Metastatic Liver Carcinoma in the Lung (tissue), 2 donors: ENCODE measurements around a stretch of chr11.

DNA sequence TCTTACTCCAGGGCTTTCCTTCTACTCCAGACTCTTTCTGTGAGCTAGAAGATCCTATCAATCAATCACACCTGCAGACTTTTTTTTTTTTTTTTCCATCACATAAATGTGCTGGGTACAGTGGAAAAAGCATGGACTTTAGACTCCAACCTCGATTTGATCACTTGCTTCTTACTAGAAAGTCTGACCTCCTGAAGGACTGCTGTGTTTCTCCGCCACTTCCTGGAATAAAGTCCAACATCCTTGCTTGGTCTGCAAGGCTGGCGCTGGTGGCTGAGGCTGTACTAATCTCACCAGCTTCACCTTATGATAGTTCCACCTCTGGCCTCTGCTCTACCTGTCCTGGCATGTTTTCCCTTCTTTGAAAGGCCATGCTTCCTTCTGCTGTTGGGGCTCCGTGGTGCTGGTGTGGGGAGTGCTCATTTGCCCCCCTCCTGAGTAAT lies 60.9 kb upstream of the SESN3 start:
- PRO-cap, 2 experiments: no peak in any of the 2 experiments

GRCh38 chr11:95682693-95683025 lies 106.9 kb downstream of the FAM76B start:
- PRO-cap, 2 experiments: no peak in any of the 2 experiments

DNA sequence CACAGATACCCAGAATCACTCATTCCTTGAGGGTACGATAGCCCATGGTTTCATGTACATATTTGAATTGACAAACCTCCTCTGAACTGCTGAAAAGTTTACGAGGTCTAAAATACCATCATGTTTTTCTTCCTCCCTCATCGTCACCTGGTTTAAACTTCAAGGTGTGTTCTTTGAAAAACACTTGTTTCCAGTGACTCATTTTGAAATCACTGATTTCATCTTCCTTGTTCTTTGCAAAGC lies 100.8 kb downstream of the FAM76B start:
- PRO-cap, 2 experiments: no peak in any of the 2 experiments

- PRO-cap, 2 experiments: no peak in any of the 2 experiments
Observed at GRCh38 chr11:95700428-95700855, 89.1 kb downstream of the FAM76B start.

DNA sequence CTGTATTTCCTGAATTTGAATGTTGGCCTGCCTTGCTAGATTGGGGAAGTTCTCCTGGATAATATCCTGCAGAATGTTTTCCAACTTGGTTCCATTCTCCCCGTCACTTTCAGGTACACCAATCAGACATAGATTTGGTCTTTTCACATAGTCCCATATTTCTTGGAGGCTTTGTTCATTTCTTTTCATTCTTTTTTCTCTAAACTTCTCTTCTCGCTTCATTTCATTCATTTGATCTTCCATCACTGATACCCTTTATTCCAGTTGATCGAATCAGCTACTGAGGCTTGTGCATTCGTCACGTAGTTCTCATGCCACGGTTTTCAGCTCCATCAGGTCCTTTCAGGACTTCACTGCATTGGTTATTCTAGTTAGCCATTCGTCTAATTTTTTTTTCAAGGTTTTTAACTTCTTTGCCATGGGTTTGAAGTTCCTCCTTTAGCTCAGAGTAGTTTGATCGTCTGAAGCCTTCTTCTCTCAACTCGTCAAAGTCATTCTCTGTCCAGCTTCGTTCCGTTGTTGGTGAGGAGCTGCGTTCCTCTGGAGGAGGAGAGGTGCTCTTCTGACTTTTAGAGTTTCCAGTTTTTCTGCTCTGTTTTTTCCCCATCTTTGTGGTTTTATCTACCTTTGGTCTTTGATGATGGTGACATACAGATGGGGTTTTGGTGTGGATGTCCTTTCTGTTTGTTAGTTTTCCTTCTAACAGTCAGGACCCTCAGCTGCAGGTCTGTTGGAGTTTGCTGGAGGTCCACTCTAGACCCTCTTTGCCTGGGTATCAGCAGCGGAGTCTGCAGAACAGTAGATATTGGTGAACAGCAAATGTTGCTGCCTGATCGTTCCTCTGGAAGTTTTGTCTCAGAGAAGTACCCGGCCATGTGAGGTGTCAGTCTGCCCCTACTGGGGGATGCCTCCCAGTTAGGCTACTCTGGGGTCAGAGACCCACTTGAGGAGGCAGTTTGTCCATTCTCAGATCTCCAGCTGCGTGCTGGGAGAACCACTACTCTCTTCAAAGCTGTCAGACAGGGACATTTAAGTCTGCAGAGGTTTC lies 48.5 kb downstream of the MTMR2 start:
- PRO-cap, 2 experiments: no peak in any of the 2 experiments

DNA sequence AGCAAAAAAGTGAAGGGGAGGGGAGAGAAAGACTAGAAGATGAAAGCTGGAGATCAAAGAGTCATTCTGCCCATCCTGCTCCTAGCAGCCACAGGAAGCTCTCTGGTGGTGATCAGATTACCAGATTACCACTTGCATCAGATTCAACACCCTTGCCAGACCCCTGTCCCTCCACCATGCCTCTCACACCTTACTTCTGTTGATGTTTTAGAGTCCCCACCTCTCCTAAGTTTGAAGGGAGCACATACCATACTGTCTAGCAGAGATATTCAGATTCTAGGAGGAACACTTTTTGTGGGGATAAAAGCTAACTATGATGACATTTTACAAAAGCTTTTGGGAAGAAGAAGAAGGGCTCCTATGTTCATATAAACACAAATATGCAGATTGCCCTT lies 92.4 kb upstream of the MTMR2 start:
- PRO-cap, 2 experiments: no peak in any of the 2 experiments

DNA sequence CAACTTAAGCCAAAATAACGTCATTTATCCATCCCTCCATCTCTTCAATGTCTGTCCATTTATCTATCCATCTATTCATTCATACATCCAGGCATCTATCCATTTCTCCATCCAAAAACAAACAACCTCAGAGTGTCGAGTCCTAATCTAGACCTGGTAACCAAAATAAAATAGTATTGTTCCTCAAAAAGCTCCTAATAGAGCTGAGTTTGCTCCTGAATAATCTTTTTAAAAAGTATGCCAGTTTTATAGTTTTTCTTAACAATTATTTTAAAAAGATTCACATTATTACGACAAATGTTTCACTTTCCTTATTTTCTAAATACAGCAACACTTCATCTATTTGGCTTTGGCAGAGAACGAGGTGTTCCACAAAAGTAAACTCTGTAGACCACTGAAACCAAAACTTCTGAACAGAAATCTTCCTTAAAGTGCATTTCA lies 133.5 kb upstream of the MTMR2 start:
- PRO-cap, 2 experiments: no peak in any of the 2 experiments

GRCh38 chr11:96182092-96182605 lies 160.8 kb downstream of the MAML2 start:
- PRO-cap, 2 experiments: no peak in any of the 2 experiments

- PRO-cap, 2 experiments: no peak in any of the 2 experiments
Observed at GRCh38 chr11:96196138-96196885, 146.7 kb downstream of the MAML2 start.

- PRO-cap, 2 experiments: no peak in any of the 2 experiments
Observed at GRCh38 chr11:96208151-96208769, 134.7 kb downstream of the MAML2 start.

DNA sequence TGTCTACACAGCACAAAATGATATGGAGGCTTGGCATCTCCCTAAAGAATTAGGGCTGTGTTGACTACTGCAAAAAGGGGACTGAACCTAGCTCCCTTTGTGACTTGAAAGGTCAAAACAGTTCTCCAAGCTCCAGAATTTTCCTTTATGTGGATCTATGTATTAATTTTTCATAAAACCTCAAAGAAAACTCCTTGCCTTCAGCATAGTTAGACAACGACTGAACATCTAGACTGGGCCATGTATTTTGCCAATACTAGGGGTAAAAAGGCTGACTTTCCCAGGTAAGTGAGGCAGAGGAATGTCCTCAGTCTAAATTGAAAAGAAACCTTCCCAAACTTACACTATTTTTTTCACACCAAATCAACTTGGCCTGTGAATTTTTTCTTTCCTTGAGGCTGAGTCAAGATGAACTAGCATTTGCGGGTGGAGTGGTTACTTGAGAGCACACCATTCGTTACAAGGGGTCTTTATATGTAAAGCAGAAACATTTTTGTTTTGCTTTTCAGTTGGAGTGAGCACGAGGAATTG lies 36.6 kb downstream of the MAML2 start:
- PRO-cap, 2 experiments: no peak in any of the 2 experiments

- PRO-cap, 2 experiments: peak in 1 of 2 experiments; most common plus-strand start chr11:96307217 (in 1); most common minus-strand start chr11:96306991 (in 1)
Observed at GRCh38 chr11:96306875-96307352, 36.1 kb downstream of the MAML2 start.

DNA sequence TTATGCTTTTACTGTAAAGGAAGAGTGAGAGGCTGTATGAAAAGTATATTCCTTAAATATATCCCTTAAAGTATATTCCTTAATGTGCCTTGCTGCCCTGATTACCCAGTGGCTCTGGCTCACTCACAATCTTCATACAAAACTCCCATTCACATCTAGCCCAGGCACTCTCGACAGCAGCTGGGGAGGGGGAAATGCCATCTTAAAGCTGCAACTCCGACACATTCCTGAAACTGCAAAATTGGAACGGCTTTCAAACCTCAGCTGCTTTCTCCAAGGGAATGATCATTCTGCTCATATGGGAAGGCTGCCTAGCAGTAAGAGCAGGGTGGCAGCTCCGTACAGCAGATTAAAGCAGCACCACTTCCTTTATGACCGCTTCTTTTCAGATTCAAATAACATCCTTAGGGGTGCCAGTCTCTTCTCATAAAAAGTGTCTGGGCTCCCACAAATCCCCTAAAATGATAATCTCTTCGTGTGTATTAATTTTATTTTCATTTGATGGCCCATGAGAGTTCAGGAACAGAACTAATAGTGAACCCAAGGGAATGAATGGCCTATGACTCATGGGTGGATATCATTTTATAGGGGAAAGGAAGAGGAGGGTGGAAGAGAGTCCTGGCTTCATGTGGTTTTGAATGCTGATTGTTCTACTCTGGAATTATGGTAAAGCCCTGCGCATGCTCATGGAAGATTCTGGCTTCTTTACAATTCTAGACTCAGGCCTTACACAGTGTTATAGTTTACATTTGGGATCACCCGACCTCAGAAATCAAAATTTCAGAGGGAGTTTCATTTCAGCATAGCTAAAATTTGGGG lies 35.4 kb downstream of the MAML2 start:
- PRO-cap, 2 experiments: no peak in any of the 2 experiments

DNA sequence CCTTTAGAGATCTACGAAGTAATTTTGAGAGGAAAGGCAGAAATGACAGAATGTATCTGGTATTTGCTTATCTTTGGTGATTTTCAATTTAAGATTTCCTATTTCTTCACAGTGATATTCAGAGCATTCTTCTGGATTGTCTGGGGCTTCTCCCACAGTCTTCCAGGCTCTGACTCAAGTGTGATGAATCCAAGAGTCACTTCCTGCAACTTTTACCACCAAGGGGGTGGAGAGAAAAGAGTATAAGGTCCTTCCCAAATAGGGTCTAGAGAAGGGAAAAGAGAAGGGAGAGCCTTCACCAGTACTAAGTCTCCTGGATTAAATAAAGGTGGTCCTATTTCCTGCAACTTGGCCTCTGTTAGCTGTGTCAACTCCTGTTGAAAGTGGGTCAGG lies 1054.6 kb upstream of the CNTN5 start:
- PRO-cap, 2 experiments: no peak in any of the 2 experiments

GRCh38 chr11:98494965-98495354 lies 525.8 kb upstream of the CNTN5 start:
- PRO-cap, 2 experiments: no peak in any of the 2 experiments

DNA sequence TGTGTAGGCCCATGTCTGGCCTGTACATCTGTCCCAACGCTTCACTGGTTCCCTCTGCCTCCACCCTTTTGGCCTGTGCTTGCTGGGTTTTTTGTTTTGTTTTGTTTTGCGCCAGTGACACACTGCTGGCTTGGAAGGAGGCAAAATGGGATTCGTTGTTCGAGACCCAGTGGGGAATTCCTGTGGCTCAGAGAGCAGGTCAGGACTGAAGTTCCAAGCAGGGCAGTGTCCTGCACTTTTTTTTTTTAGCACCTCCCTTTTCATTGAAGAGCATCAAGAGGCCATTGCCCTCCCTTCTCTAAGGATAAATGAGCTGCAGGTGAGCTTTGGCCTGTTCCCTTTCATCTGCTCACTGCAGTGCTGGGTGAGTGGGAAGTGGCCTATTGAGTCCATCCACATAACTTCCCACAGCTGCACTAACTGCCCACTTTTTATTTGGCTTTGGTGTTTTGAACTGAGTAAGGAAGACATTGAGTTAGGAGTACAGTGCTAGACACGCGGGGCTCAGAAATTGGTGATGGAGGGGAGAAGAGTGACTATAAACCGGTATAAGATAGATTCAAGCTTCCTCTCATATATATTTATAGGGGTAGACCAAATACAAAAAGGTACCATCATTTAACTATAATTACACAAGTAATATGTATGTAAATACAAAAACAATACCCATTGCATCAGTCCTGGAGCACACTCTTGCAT lies 87.8 kb downstream of the ARHGAP42 start:
- PRO-cap, 2 experiments: no peak in any of the 2 experiments

DNA sequence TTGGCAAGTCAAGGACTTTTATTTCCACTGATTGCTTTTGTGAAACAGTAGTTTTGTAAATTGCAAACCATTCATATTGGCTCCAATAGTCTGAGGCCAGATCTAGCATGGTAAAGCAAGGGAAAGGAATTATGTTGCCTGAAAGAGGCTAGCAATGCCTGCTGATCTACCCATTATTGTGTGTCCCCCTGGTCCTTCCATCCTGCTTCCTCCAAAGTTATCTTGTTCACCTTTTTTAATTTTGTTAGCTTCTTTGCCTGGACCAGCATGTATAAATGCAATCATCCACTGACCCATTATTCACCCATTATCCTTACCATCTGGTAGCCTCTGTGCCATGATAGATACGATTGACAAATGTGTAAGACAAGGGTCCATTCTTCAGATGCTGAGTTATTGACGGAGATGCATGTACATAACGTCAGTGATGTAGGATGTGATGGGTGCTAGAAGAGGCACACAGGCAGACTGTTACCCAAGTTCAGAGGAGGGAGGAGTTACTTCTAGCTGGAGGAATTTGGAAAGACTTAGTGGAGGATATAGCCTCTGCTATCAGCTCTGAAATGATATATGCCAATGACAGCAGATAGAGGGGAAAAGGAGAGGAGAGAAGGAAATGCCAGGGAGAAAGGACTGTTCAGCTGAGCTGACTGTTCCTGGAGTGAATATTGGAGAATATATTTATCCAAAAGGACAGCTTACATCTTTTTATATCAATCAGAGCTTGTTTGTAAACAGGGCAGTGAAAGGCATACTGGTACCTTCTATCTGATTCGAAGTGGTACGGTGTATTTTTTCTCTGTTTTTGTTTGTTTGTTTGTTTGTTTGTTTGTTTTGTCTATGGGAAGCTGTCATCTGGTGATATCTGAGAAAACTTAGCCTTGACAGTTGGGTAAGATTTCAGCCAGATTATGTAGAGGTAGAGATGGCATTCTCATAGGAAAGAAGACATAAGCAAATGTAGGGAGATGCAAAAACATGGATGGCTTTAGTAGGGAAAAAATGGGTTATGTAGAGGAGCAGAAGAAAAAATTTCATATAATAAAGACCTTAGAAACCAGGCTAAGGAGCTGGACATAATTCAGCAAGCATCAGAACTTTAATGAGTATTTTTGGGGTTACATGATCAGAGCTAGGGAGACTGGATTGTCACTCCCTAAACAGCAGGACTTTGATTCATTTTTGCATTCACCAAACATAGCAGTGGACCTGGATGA lies 131.3 kb downstream of the ARHGAP42 start:
- PRO-cap, 2 experiments: no peak in any of the 2 experiments

- PRO-cap, 2 experiments: no peak in any of the 2 experiments
Observed at GRCh38 chr11:101033842-101034645, 95.6 kb downstream of the PGR start.

- PRO-cap, 2 experiments: no peak in any of the 2 experiments
Observed at GRCh38 chr11:101126780-101127181, 2.8 kb downstream of the PGR start.

- PRO-cap, 2 experiments: peak in 1 of 2 experiments; most common plus-strand start chr11:101583614 (in 1); most common minus-strand start chr11:101583496 (in 1)
Observed at GRCh38 chr11:101583088-101583696, 615 bp downstream of the TRPC6 start.